ENCODE measurements around the genes SPANXN4, ENSG00000287585, TMEM185A, MAGEA8, VMA21 and PASD1.

DNA sequence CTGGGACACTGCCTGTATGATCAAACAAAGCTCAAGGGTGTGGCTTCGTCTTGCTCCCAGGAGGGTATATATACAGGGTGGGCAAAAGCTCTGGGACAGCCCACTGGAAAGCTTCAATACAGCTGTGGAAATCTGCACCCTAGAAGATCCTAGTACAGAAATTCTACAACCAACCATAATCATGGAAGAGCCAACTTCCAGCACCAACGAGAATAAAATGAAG, at the start of gene SPANXN4:
SPANXN4 (plus strand) TSS at position 95 of the 223 bp plus-strand sequence.
- PRO-cap = no peak
- RRBS = no CpG with 5 or more reads among the region's 2 CpGs

DNA sequence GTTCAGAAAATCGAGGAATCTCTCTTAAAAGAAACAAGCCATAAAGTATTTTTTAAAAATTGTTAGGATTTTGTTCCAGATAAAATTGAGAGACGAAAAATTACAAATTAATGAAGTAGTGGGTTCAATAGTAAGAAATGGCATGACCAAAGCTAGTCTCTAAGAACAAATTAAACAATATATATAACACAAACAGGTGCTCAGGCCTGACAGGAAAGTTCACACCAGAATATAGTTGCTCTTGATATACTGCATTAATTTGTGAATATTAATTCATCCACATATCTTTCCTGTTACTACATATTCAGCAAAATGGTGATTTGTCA, 698.0 kb upstream of the SPANXN2 start:
- PRO-cap = no peak
- RRBS = no CpG with 5 or more reads among the region's 2 CpGs

DNA sequence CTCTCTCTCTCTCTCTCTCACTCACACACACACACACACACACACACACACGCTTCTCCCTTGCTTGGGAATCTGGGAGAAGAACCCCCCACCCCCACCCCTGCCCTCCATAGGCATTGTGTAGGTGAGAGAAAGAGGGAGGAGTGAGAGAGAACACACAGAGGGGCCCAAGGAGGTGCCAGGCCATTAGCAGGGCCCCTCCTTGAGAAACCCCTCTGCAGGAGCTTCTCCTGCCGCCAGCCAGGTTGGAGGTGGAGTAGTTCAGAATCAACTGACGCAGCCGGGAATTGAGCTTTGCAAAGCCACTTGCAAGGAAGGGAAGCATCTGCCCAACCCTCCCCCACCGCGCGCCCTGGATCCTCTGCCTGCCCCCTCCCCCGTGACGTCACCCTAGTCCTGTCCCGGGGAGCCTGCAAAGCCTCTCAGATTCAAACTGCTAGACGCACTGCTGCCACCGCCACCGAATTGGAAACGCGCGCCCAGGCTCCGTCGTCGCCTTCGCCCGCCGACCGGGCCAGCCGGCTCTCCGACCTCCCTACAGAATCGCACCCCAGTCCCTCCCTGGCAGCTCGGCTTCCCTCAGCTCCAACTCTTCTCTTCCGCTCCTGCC, 3.6 kb downstream of the SLITRK2 start:
- PRO-cap = no peak
- RRBS = 21% methylated on average over 12 of the region's 28 CpGs

GRCh38 chrX:147332071-147332308, 517.4 kb upstream of the CXorf51A start:
- PRO-cap = no peak
- RRBS = no CpG with 5 or more reads among the region's 2 CpGs

GRCh38 chrX:149415434-149415939, at the start of gene ENSG00000287585:
ENSG00000287585 (minus strand) TSS chrX:149415506.
- PRO-cap = no peak

DNA sequence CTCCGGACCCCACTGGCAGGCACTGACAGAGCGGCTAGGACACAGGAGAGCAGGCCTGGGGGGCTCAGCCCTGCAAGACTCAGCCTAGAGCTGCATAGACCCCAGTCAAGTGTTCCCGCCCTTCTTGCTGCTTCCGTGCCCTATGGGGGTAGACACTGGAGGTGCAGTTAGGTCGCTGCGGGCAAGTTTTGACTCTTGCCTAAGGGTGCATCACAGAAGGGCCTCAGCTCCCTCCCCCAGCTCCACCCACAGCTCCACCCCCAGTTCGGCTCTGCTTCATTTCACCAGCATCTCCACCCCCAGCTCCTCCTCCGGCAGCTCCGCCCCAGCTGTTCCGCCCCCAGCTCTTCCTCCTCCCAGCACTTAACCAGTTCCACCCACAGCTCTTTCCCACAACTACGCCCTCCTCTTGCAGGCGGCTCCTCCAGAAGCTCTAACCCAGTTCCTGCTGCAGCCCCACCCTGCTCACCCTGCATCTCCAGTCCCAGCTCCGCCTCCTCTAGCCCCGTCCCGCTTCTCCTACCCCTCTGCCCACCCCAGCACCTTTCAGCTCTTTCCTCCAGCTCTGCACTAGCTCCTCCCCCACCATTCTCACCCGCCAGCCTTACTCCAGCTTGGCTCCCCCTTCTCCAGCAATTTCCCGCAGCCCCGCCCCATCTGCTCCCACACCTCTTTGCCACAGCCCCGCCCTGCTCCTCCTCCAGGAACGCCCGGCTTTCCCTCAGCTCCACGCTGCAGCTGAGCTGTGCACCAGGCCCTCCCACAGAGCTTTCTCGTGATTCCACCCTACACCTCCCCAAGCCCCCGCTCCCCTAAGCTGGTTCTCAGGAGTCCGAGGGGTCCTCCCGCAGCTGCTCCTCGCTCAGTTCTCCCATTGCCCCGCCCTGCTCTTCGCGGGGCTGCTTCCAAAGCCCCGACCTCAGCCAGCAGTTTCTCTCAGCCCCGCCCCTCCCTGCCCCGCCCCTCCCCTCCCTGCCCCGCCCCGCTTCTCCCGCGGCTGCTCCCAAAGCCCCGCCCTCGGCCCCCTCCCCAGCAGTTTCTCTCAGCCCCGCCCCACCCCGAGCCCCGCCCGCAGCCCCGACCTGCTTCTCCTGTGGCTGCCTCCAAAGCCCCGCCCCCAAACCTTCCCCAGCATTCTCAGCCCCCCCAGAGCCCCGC, 1.3 kb upstream of the EOLA1 start:
- PRO-cap = bidirectional peak, plus-strand start outside the sequence, minus-strand start at position 933 of the sequence
- RRBS = no CpG with 5 or more reads among the region's 46 CpGs

- PRO-cap = no peak
- RRBS = 93% methylated on average over 3 of the region's 33 CpGs
These were observed 4.3 kb downstream of the HSFX3 start for GRCh38 chrX:149545143-149546035.

GRCh38 chrX:149630659-149631518, 703 bp downstream of the TMEM185A start:
- PRO-cap = unidirectional peak, plus-strand start at chrX:149631411
- RRBS = 34% methylated on average over 24 of the region's 48 CpGs

DNA sequence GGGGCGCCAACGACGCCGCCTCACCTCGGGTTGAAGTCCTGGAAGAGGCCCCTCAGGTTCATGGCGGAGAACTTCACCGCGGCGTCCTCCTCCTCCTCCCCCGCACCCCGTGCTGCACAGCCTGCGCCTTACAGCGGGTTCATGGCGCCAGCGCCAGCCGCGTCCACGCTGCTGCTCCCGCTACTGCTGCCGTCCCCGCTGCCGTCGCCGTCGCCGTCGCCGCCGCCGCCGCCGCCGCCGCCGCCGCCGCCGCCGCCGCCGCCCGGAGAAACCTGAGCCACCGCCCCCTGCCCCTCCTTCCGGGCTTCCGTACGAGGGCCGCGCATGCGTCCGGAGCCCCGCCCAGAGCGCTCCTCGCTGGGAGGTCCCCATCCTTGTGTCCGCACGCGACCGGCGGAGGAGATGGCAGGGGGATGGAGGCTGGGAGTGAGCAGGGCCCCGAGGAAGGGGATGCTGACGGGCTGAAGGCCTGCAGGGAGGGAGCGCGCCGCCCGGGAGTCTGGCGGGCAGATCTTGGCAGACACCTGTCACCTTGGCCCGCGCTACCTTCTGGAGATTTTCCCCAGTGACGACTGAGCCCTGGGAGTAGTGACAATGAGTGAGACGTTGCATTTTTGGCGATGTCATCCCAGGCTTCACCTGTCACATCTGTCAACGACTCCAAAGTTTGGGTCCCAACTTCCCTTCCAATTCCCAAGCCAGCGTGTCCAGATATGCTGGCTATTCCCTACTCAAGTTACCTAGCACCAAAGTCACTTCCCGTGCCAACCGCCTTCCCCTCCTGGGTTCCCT, at the start of gene TMEM185A:
TMEM185A (minus strand) TSS at position 274 of the 792 bp plus-strand sequence.
- PRO-cap = bidirectional peak, plus-strand start at position 350 of the sequence, minus-strand start at position 274 of the sequence
- RRBS = 40% methylated on average over 13 of the region's 74 CpGs

- PRO-cap = no peak
- RRBS = no CpG with 5 or more reads among the region's 23 CpGs
These were observed at the start of gene MAGEA8 for GRCh38 chrX:149880831-149881622. MAGEA8 (plus strand) TSS chrX:149881183.

DNA sequence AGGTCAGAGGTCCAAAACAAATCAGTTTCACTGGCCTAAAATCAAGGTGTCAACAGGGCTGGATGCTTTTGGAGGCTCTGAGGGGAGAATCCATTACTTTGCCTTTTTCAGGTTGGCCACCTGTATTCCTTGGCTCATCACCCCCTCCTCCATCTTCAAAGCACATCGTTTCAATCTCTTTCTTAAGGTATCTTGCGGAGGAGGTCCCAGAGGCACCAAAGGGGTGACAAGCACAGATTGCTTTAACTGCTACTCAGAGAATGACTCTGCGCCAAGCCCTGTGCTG, 134.8 kb upstream of the MAMLD1 start:
- PRO-cap = no peak
- RRBS = no CpG with 5 or more reads among the region's 3 CpGs

DNA sequence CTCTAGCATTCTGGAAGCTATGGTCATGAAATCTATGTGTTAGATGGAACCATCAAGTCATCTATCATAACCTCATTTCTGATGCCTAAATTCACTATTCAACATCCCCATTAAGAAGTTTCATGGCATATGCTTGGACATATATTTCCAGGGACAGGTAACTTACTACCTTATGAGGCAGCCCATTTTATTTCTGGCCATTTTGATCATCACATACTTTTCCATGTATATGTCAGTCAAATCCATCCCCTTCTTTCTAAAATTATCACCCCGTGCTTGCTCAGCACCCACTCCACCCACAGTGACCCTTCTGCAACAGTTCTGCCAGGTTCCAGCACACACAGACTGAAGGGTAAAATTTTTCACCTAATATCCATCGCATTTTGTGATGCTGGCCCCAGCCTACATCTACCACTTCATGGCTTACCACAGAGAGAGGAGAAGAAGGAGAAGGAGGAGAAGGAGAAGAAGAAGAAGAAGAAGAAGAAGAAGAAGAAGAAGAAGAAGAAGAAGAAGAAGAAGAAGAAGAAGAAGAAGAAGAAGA, 34.7 kb downstream of the MAMLD1 start:
- PRO-cap = no peak
- RRBS = no CpG with 5 or more reads among the region's 2 CpGs

DNA sequence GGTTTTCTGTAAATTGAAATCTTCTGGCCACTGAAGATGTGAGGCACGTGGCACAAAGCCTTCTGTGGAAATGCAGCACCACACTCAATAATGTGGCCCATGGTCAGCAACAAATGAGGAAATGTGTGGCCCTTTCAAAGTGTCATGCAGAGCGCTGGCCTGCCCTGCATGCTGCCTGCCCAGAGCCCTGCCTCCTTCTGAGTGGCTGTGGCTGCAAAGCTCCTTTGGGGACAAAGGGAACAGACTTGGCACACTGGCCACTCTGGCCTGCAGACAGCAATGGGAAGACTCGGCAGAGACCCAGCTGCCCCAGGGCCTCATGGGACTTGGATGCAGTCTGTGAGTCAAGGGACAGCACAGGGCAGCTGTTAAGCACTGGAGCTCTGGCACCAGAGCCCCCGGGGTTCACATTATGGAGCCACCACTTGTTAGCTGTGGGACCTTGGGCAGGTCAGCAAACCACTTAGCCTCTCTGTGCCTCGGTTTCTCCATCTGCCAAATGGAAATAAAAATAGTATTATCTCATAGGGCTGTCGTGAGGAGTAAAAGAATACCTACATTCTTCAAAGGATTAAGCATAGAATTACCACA, 42.8 kb upstream of the MTM1 start:
- PRO-cap = no peak
- RRBS = no CpG with 5 or more reads among the region's 6 CpGs

GRCh38 chrX:150566544-150567308, 1.7 kb upstream of the MTM1 start:
- PRO-cap = no peak
- RRBS = no CpG with 5 or more reads among the region's 4 CpGs

DNA sequence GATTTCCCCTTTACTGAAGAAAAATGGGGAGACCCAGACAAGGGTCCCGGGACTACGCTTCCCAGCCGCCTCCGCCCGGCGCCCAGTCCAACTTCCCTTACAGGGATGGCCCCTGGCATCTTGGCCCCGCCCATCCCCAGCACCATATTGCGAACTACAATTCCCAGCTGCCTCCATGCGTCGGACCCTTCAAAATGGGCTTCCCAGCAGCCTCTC, 289 bp upstream of the MTM1 start:
- PRO-cap = bidirectional peak, plus-strand start outside the sequence, minus-strand start at position 99 of the sequence
- RRBS = no CpG with 5 or more reads among the region's 10 CpGs

DNA sequence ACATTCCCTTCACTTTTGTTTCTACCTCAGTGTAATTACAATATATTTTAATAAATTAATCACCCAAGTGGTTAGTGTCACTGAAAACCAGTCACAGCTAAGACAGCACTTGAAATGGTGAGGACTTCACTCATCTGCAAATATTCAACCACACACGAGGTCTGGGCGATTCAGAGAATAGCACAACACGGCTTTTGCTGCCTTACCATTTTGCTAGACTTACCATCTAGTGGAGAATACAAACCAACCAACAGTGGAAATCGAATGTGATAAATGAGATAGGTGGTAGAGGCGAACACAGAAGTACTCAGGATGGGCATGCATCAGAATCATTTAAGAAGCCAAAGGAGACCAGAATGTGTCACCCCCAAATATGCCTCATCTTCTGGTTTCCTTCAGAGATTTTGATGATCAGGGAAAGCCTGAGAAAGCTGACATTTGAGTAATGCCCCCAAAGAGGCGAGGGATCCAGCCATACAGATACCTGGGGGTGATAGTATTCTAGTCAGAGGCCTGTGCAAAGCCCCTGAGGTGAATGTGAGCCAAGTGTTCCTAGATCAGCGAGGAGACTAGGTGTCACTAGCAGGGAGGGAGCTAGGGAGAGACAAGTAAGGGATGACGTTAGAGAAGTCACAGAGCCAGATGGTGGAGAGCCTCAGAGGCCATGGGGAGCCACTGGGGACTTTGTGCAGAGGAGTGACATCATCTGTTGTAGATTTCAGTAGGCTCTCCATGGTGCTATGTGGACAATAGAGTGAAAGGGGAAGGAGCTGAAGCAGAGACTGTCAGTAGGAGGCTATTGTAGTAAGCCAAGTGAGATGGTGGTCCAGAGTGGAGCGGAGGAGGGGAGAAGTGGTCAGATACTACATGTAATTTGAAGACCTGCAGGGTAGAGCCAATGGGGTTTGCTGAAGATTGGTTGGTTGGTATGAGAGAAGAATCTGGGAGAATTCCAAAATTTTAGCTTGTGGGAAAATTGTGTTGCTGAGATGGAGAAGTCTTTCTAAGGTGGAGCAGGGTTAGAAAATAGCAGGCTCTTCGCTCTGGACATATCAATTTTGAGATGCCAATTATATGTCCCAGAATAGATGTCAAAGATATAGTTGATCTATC, 1.8 kb downstream of the MTMR1 start:
- PRO-cap = no peak
- RRBS = no CpG with 5 or more reads among the region's 10 CpGs

DNA sequence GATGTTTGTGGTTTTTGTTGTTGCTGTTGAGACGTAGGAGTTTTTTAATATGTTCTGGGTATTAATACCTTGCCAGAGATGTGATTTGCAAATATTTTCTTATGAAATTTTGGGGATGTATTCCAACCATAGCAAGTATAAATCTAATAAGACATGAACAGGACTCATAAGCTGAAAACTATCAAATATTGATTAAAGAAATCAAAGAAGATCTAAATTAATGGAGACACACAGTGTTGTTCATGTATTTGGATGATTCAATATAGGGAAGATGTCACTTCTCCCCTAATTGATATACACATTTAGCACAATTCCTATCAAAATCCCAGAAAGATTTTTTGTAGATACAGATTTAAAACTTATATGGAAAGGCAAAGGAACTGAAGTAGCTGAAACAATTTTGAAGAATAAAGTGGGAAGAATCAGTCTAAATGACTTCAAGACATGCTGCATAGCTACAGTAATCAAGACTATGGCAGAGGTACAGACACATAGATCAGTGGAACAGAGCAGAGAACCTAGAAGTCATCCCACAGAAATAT, 13.3 kb downstream of the MTMR1 start:
- PRO-cap = no peak
- RRBS = no CpG with 5 or more reads among the region's 1 CpG

DNA sequence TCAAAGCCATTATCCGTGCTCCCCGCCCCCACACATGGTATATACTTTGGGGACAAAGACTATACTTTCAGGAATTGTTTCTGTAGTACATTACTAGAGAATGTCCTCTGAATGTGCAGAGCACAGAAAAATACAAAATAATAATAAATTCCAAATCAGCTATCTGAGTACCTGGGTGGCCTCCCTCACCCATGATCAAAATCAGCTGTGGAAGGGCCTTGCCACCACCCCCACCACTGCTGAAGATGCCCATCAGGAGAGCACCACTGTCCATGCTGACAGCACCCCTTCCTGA, 3.5 kb upstream of the CD99L2 start:
- PRO-cap = no peak
- RRBS = no CpG with 5 or more reads among the region's 2 CpGs

DNA sequence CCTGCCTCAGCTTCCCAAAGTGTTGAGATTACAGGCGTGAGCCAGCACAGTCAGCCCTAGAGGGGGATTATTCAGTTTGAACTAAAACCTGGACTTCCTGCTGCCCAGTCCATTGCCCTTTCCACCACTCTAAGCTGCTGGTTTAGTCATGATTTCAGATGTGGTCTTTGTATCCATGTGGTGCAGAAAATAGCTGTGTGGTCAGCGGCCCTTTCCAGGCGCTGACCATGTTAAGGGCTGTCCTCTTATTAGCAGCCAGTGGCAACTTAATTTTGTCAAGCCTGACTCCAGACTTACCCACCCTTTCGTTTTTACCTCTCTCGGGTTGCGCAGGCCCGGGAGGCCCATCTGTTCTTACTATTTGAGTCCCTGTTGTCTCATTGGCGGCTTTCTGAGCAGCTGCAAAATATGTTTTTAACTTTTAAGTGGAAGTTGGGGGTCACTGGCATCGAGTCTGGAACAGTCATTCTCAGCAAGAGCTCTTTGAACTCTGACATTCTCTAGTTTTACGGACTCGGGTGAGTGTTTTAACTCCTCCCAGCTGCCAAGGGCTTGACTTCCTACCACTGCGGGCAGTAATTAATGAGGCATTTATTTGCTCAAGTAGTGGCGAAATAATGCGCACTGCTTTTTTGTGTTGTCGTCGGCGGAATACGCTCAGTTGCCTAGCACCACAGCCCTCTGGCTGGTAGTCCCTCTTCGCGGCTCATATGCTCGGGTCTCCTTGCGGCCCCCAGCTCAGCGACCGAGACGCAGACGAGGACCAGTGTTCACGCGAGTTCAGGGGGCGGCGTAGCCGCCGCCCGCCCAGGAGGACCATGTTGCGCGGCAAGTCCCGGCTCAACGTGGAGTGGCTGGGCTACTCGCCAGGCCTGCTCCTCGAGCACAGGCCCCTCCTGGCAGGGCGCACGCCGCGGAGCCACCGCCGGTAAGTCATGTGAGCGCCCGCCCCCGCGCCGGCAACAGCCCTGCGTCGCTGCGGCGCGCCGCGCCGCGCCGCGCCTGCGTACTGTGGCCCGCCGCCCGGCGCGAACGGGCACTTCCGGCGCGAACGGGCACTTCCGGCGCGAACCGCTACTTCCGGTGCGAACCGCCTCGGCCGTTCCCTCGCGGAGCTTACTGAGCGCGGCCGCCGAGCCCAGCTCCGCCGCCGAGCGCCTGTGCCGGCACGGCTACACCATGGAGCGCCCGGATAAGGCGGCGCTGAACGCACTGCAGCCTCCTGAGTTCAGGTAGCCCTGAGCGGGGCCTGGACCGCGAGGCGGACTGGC, at the start of gene VMA21:
VMA21 (plus strand) TSS at position 1,077 of the 1,271 bp plus-strand sequence.
- PRO-cap = bidirectional peak, plus-strand start at position 1,086 of the sequence, minus-strand start at position 887 of the sequence
- RRBS = 22% methylated on average over 39 of the region's 102 CpGs

- PRO-cap = no peak
- RRBS = no CpG with 5 or more reads among the region's 20 CpGs
These were observed at the start of gene PASD1 for GRCh38 chrX:151563331-151563945. PASD1 (plus strand) TSS chrX:151563675.

Data from kidney (tissue), 2 donors.